HT1080 (cell line): ENCODE measurements around the gene DCTN1.

RAMPAGE:
- cytosol, long total RNA = no peak
- long total RNA = no peak
- nucleus, long total RNA = no peak
Measured at GRCh38 chr2:71480482-71481169, 14.1 kb downstream of the DYSF start.

DNA sequence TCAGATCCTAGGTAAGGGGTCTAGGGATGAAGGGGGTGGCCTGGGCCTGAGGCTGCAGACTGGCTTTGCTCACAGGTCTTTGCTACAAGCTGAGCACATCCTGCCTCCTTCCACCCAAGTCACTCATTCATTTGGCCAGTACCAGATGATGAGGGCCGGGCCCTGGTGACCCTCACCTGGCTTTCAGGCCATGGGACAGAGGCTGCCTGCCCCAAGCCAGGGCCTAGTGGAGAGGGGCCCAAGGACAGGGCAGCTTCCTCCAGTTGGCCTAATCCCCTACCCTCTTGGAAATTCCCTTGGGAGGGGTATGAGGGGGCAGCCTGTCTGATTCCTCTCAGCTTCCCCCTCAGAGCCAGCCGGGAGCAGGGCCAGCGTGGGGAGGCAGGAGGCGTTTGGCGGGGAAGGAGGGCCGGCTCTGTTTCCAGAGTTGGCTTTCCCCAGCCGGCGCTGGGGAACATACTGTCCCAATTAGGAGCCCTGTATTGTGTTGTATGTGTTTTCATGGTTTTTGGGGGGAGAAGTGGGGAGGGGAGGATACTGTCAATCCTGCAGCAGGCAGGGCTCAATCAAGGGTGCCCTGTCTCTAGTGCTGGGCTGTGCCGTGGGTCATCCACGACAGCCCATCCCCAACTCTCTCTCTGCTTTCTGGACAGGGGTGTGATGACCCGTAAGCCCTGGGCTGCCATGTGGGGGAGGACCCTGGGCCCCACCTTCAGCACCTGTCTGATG lies 219.0 kb downstream of the DYSF start:
RAMPAGE:
- cytosol, long total RNA = no peak
- long total RNA = no peak
- nucleus, long total RNA = no peak

RAMPAGE:
- cytosol, long total RNA = no peak
- long total RNA = no peak
- nucleus, long total RNA = no peak
Measured at GRCh38 chr2:71831121-71831703, 316.4 kb downstream of the CYP26B1 start.

RAMPAGE:
- cytosol, long total RNA = no peak
- long total RNA = no peak
- nucleus, long total RNA = no peak
Measured at GRCh38 chr2:71898246-71898552, 249.5 kb downstream of the CYP26B1 start.

DNA sequence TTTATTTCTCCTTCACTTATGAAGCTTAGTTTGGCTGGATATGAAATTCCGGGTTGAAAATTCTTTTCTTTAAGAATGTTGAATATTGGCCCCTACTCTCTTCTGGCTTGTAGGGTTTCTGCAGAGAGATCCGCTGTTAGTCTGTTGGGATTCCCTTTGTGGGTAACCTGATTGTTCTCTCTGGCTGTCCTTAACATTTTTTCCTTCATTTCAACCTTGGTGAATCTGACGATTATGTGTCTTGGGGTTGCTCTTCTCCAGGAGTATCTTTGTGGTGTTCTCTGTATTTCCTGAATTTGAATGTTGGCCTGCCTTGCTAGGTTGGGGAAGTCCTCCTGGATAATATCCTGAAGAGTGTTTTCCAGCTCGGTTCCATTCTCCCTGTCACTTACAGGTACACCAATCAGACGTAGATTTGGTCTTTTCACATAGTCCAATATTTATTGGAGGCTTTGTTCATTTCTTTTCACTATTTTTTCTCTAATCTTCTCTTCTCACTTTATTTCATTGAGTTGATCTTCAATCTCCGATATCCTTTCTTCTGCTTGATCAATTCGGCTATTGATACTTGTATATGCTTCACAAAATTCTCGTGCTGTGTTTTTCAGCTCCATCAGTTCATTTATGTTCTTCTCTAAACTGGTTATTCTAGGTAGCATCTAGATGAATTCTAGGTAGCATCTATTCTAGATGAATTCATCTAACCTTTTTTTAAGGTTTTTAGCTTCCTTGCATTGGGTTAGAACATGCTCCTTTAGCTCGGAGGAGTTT lies 151.2 kb upstream of the CYP26B1 start:
RAMPAGE:
- cytosol, long total RNA = no peak
- long total RNA = no peak
- nucleus, long total RNA = no peak

DNA sequence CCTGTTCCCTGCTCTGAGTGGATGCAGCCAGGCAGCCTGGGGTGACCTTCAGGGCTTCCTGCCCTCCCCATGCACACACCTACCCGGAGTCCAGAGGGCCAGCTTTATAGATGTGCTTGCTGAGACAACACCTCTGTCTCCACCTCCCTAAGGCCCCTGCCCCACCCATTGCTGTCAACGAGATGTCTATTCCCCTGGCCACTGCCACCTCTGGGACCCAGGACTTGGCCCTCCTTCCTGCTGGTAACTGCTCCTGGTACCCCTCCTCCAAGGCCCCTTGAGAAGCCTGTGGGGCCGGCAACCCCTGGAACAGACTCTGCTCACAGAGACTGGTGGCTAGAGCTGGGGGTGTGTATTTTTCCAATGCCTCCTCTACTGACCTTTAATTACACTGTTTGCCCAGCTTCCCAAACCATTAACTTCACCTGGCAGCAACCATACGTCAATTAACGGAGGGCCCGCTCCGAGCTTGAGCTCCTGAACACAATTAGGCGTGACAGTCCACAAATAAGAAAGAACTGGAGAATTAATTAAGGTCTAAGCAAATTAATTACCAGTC lies 66.3 kb downstream of the EMX1 start:
RAMPAGE:
- cytosol, long total RNA = no peak
- long total RNA = no peak
- nucleus, long total RNA = no peak

DNA sequence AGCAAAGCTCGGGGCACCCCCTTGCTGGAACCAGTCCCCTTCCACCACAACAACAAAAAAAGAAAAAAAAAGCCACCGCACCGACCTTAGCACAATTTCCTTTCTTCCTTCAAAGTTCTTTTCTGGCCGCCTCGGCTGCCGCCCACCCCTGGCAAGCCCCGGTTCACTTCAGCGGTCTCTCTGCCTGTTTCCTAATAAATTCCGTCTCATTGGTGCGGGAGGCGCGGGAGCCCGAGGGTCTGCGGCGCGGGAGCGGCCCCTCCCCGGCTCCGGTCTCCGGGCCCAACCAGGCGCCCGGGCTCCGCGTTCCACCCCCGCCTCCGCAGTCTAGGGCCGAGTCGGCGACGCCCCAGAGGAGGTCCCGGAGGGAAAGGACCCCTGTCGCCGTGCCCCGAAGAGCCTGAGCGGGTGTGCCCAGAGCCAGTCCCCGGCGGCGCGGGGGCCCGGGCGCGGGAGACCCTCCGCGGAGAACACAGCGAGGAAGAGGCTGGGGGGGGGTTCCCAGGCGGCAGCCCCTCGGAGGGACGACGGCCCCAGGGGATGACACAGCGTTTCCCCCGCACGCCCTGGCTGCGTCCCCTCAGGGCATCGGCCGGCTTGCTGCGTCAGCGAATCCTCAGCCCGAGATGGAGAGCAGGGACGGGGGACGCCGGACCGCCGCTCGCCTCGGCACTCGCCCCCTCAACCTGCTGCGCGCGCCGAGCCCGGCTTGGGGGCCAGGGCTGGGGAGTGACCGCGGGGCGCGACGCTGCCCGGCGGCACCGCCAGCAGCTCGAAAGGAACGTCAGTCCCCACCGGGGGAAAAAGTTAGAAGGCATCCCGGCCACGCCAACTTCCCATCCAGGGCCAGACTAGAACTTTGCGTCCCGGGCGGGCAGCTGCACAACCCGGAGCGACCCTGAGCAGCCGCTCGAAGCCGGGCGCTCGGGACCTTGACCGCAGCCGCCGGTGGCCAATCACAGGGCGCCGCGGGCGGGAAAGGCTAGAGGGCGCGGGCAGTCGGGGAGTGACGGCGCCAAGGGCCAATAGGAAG lies 821 bp downstream of the SFXN5 start:
RAMPAGE:
- cytosol, long total RNA = no peak
- long total RNA = no peak
- nucleus, long total RNA = no peak

DNA sequence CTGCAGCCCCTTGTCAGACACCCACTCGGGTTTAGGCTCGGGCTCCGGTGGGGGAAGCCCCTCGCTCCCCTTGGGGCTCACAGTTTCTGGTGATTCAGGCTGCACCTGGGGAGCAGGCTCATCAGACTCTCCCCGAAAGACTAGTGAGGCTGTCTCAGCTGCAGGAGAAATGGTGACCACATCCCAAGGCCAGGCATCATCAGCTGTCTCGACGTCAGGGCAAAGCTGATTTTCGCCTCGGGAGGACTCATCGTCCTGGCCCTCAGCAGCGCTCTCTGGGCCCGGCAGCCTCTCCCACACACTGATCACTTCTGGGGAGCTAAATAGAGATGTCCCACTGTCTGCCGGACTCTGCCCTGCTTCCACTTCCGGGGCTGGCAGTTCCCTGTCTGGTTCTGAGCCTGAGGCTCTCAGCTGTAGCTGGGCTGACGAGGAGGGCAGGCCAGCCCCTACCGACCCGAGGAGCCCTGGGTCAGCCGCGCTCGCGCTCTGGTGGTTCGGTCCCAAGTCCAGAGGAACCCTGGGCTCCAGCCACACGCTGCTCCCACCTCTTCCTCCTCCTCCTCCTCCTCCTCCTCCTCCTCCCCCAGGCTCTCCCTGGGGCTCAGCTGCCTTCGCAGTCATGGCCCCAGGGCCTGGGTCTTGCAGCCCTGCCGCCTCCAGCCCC lies 9.2 kb upstream of the SFXN5 start:
RAMPAGE:
- cytosol, long total RNA = no peak
- long total RNA = no peak
- nucleus, long total RNA = no peak

DNA sequence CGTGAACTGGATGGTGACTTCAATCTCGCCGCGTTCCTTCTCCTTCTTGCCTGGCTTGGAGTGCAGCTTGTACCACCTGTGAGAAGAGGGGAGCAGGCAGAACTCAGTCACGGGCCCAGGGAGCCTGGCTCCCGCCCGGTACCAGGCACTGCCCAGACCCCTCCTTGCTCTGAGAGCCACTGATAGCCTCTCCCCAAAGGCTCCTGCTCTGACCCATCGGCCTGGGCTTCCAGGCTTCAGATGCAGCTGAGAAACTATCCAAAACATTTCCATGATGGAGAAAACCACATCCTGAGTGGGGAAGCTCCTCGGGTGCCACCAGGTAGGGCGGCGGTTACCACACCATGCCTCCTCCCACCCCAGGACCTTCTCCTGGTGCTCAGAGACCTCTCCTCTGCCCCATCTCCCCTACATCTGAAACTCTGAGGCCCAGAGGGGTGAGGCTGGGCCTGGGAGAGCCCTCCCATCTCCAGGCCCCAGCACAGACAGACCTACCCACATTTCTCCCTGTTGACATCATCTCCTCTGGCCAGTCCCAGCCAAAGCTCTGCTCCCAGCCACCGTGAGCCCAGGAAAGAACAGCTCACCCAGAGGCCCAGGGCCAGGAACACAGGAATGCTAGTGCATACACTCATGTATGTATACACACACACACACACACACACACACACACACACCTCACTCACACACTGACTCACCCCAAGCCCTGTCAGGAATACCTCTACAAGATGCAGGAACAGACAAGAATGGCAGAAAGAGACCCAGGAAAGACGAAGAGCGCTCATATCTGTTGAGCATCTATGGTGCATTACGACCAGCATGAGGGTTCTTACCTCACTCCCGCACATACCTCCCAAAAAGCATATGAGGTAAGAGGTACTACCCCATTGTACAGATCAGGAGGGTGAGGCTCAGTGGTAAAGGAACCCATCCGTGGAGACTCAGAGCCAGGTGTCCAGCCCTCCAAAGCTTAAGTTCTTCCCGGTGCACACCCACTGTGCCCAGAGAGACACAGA lies 18.0 kb upstream of the SFXN5 start:
RAMPAGE:
- cytosol, long total RNA = no peak
- long total RNA = no peak
- nucleus, long total RNA = no peak

GRCh38 chr2:73107453-73108049 lies 5.2 kb downstream of the RAB11FIP5 start:
RAMPAGE:
- cytosol, long total RNA = no peak
- long total RNA = no peak
- nucleus, long total RNA = no peak

GRCh38 chr2:73110637-73111334 lies 2.0 kb downstream of the RAB11FIP5 start:
RAMPAGE:
- cytosol, long total RNA = no peak
- long total RNA = no peak
- nucleus, long total RNA = no peak

DNA sequence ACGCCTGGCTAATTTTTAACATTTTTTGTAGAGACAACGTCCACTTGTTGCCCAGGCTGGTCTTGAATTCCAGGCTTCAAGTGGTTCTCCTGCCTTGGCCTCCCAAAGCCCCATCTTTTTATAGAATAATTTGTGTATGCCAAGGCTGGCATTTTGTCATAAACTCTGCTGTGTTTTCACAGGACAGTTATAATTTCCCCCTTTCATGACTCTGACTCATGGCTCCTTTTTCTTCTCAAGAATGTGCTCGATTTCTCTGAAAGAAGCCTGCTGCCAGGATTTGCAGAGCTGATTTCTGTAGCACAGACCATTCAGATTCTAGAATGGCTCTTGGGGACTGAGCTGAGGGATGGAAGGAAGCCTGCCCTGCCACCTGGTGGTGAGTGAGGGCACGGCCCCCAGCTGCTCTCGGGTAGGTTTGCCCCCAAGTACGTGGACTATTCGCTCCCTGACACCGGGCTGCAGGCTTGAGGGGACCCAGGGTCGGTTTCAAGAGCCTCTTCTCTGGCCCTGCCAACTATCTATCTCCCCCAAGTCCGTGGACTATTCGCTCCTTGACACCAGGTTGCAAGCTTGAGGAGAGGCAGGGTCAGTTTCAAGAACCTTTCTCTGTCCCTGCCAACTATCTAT lies 1.6 kb upstream of the SMYD5 start:
RAMPAGE:
- cytosol, long total RNA = no peak
- long total RNA = no peak
- nucleus, long total RNA = no peak

DNA sequence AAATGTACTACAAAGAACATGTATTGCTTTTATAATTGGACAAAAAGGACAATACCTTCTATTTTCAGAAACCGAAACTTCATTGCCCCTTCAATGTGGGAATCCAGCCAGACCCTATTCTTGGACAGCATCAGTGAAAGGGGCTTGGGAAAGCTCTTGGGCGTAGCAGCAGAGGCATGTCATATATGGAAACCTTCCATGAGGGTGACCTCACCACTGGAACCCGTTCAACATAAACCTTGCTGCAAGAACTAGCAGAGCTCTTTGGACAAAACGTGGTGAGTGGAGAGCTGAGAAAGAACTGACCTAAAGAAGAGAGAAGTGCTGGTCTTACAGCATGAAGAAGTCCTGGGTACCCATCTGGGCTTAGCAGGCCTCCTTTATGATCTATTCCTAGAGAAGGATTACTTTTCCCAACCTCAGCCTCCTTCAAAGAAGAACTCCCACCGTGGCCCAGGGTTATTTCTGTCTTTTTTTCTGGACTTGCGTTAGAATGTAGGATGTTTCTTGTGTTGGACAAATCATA lies 22.7 kb upstream of the ACTG2 start:
RAMPAGE:
- cytosol, long total RNA = no peak
- long total RNA = no peak
- nucleus, long total RNA = no peak

DNA sequence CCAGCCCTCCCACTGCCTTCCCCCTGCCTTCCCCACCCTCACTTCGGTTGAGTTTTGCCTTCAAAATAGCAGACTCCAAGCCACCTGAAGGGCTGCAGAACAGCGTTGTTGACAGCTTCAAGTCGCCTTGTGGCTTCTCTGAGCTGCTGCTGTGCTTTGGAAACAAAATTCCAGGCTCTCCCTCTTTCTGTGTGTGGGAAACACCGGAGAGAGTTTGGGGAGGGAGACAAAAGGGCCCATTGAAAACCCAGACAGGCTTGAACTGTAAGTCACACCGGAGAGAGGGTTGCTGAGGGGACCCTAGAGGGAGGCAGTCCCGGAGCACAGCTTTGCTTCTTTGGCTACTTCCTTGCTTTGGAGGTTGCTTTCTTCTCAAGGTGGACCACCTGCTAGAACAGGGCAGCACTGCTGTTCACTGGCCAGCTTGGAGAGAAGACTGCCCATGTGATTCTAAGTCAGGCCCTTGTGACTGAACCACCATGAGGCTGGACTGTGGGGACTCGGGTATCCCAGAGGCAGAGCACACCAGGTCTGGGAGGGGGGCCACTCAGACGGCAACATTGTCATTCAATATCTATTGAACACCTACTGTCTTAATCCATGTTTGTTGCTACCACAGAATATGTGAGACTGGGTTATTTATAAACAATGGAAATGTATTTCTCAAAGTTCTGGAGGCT lies 4.4 kb downstream of the ACTG2 start:
RAMPAGE:
- cytosol, long total RNA = no peak
- long total RNA = no peak
- nucleus, long total RNA = no peak

RAMPAGE:
- cytosol, long total RNA = no peak
- long total RNA = no peak
- nucleus, long total RNA = no peak
Measured at GRCh38 chr2:73897731-73898588, 5.2 kb downstream of the ACTG2 start.

DNA sequence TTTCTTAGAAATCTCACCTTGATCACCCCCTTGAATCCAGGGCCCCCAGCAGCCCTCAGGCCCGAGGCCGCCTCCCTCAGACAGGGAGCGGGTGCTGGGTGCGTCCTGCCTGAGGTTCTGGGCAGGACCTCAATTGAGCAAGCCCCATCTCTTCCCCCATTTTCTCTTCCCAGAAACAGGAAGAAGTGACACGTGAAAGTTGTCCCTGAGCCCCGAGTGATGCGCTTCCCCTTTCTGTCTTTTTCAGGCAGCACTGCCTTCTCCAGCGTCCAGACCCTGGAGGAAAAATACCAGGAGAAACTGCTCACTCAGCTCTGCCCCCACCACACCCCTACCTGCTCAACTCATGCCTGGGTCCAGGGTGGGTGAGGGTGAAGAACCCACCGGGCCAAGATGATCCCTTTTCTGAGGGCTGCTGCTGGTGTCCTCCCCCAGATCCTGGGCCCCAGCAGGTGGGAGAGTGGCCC lies 1.1 kb downstream of the TET3 start:
RAMPAGE:
- cytosol, long total RNA = no peak
- long total RNA = no peak
- nucleus, long total RNA = no peak

RAMPAGE:
- cytosol, long total RNA = no peak
- long total RNA = no peak
- nucleus, long total RNA = no peak
Measured at GRCh38 chr2:74156254-74156624, 8.5 kb upstream of the BOLA3 start.

GRCh38 chr2:74205394-74206019 lies 7.1 kb downstream of the MTHFD2 start:
RAMPAGE:
- cytosol, long total RNA = no peak
- long total RNA = no peak
- nucleus, long total RNA = no peak

DNA sequence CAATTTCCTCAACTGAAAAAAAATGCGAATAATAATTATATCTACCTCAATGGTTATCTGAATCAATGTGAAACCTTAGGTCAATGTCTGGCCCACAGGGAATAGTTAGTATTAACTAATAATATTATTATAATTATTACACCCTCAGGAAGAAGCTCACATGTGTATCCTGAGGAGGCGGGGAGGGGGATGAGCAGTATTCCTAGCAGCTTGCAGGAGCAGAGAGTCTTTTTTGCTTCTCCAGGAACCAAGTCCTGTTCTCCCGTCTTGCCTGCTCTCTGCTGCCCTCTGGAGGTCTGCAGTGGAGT lies 8.5 kb downstream of the SLC4A5 start:
RAMPAGE:
- cytosol, long total RNA = no peak
- long total RNA = no peak
- nucleus, long total RNA = no peak

DNA sequence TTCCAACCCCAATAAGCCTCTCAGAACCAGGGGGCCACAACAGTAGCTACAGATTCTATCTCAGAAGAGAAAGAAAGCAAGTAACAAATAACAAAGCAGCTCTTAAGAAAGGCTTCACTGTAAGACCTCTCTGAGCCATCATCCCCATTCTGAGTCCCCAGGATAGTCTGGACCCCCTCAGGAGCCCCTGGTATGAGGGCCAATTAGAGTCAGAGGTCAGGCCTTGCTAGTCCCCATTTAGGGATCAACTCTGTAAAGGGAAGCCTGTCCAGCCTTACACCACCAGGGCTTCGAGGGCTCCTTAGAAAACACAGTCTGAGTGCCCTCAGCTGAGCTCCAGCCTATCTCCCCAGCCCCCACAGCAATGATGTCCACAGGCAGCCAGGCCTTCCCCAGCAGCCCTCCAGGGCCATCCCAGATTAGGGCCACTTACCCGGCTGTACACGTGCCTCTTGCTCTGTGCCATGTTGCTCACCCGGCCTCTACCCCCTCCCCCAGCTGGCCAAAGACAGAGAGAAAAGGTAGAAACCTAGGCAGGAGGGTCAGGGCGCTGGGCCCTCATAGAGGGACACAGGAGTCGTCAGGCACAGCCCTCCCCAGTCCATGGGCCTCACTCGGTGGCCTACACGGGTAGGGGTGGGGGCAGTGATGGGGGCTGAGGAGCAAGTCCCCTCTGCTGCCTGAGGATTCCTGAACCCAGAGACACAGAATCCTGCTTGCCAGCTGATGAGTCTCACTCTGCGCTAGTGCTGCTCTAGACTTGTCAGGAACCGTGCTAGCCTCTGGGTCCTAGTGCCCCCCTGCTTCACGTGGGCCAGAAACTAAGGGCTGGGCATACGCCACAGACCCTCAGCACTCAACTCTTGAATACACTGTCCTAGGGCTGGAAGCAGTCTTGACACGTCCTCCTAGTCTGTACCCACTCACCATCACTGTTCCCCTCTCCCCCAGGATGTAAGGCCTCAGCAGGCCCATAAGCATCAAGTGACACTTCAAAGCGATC lies at the start of gene DCTN1:
DCTN1 (minus strand) TSS at position 740 of the 1,003 bp plus-strand sequence.
RAMPAGE:
- cytosol, long total RNA = no peak
- long total RNA = no peak
- nucleus, long total RNA = no peak